Diencephalon (tissue), 2 donors: ENCODE data around the gene UPP1.

DNA sequence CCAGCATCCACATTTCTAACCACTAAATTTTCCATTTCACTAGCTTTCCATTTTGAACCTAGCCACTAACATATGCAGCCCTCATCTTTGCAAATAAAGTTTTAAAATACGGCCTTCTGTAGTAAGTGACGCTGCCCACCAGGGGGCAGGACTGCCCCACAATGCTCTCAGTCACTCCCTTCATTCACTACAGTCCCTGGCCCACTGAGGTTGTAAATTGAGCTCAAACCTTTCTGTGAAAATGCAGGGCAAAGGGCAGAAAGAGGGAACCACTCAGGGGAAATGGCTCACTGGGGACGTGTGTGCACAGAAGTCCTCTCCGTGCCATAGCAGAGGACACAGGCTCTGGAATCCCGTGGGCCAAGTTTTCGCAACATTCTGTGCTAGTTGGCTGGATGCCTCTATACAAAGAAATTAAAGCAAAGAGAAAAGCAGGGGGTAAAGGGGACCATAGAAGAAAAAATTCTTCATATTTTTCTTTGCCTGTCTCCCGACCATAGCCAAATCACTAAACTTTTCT, 315.6 kb downstream of the TNS3 start:
- RAMPAGE, long total RNA = no peak

DNA sequence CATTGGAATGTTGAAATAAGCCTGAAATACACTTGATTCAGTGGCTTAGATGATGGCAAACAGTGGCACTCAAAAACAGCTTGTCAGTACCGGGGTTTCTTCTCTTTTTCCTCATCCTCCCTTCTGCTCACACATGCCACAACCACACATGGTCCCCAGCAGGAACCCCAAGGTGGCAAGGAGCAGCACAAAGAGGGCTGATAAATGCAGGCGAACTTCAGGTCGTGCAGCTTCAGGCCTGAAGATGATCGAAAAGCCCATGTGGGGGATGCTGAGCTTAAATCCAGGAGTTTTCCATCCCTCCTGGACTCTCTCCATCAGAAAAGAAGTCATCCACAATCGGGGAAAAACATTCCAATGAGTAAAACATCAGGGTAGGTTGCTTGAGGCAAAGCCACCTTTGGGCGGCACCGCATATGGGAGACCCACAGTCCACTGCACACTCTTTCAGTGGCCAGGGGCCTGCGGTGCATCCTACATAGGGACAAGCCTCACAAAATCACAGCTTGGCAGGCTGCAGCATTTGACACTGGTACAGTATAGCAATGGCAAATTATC, 305.1 kb downstream of the TNS3 start:
- RAMPAGE, long total RNA = no peak

- RAMPAGE, long total RNA = no peak
These were observed 280.3 kb downstream of the TNS3 start for GRCh38 chr7:47301514-47302072.

GRCh38 chr7:47355649-47355955, 226.3 kb downstream of the TNS3 start:
- RAMPAGE, long total RNA = no peak

- RAMPAGE, long total RNA = no peak
These were observed 220.2 kb downstream of the TNS3 start for GRCh38 chr7:47361515-47362293.

DNA sequence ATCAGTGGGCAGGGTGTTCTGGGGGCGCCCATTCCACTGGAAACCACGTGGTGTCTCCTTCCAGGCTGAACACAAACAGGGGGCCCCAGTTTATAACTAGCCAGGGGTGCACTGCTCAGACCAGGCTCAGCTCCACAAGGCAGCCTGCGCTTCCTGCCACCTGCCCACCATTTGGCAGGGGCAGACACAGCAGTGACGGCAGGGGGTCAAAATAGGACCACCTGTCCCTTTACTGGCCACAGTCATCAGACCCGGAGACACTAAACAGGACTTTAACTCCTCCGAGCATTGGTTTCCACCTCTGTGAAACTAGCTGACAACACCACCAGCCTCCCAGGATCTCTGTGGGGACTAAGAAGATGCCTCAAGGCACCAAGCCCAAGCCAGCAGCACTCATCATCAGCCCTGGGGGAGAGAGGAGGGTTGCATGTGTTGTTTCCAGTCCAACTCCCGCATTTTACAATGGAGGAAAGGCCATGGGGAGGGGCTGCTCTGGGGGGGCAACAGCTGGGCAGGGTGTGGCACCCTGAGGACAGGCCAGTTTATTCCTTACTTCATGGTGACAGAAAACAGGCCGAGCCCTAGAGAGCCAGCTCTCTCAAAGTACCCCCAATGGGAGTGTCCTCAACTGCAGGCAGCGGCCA, 127.7 kb downstream of the TNS3 start:
- RAMPAGE, long total RNA = no peak

- RAMPAGE, long total RNA = no peak
These were observed 110.0 kb downstream of the TNS3 start for GRCh38 chr7:47471828-47472316.

DNA sequence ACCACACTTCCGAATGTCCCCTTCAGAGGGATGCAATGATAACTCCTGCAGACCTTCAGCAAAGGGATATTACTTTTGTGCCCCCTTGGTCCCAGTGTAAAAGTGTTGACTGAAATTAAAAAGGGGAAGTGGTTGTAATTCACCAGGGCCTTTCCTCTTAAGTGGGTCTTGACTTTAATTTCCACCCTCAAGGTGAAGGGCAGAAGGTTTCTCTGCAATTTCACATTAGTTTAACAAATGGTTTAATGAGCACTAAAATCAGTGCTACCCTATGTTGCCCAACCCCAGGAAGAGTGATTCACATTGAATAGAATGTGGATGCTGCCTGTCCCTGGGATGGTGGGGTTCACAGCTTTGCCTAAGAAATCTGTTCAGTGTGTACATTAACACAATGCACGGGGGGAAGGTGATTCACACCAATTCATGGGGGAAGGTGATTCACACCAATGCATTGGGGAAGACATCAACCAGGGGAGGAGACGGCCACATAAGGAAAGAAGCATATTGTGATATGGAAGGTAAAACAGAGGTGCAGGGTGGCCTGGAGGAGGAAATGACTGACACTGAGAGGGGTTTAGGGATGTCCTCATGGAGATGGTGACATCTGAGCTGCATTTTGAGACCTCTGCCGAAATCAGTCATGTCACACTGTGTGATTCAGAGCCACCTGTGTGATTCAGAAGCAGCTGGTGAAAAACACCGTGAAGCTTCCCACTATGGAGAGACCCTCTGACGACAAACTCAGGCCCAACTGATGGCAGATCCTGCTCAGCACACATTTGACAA, 19.5 kb upstream of the TNS3 start:
- RAMPAGE, long total RNA = no peak

- RAMPAGE, long total RNA = no peak
These were observed 53.3 kb upstream of the TNS3 start for GRCh38 chr7:47634955-47635952.

GRCh38 chr7:47786459-47786848, 161.8 kb downstream of the PKD1L1 start:
- RAMPAGE, long total RNA = no peak

DNA sequence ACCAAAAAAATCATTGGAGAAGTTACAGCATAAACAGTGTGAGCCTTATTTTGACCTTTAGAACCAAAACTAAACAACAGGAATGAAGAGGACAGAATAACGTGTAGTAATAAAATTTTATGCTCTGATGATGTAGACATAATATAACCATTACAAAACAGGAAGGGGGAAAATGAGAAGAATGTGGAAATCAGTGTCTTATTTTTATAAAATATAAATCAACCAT, 8.6 kb downstream of the HUS1 start:
- RAMPAGE, long total RNA = no peak

GRCh38 chr7:48088100-48088933, 748 bp upstream of the UPP1 start:
- RAMPAGE, long total RNA = no peak

- RAMPAGE, long total RNA = no peak
These were observed at the start of gene UPP1 for GRCh38 chr7:48088934-48089415. Gene UPP1 (plus strand): TSS chr7:48089265.

GRCh38 chr7:48090587-48090936, 1.5 kb downstream of the UPP1 start:
- RAMPAGE, long total RNA = no peak

DNA sequence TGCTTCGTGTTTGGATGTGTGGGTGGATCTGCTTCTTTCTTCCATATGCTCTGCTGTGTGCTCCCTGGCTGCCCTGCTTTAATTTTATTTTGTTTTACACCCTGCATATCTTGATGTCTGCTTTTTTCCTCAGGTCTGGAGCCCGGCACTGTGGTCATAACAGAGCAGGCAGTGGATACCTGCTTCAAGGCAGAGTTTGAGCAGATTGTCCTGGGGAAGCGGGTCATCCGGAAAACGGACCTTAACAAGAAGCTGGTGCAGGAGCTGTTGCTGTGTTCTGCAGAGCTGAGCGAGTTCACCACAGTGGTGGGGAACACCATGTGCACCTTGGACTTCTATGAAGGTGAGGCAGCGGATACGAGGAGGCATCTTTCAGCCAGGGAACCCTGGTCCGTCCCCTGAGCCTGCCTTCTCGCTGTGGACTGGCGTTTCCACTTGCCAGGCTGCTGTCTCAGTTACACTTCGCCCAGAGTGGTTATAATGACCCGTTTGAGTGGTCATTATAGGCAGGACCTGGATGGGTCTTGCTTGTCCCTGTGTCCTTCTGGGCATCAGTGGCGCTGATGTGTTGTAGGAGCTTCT, 17.8 kb downstream of the UPP1 start:
- RAMPAGE, long total RNA = no peak

DNA sequence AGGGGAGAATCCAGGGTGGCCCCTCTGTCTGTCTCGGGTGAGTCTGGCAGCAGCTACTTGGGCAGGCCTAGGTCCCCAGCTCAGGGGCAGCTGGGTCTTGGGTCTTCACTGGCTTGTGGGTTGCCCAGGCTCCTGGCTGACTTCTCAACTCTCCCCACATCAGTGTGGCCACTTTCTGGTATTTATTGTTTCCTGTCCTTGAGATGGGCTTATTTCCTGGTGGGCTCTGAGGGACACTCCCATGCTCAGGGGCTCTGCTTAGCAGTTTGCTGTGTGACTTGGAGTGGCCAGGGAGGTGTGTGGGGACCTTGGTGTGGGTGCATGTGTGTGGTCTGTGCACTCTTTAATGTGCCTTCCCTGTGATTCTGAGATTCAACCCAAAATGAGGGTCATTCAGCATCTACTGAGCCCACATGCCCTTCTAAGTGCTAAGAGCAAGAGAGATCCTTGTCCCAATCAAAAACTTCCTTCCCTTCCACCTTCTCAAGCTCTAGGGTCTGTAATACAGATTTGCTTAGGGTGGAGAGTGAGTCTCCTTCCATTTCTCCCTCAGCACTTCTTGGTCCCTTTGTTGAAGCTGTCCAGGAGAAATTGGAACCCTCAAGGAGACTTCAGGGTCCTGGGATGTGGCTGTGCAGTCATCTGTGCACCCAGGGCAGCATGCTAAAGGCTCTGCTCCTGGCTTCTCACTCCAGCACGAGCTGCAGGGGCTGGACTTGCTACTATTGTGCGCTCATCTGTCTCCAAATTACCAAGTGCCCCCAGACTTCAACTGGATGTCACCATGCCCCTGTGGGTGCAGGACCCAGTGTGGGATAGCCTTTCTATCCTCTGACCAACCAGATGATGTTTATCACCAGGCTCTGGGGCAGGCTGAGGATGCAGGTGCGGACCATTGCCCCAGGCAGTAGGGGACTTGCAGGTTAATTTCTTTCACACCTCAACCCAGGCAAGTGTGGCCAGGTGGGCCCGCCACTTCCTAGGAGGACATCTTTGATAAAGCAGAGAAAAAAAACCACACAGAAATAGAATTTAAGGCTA, 20.3 kb downstream of the UPP1 start:
- RAMPAGE, long total RNA = no peak

DNA sequence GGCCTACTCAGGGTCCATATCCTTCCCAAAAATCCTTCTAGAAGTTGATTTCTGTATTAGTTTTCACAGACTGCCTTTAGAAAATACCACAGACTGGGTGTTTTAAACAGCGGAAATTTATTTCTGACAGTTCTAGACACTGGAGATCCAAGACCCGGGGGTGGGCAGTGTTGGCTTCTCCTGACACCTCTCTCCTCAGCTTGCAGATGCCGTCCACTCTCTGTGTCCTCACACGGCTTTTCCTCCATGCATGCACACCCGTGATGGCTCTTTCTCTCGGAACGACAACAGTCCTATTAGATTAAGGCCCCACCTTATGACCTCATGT, 143.0 kb upstream of the VWC2 start:
- RAMPAGE, long total RNA = no peak

DNA sequence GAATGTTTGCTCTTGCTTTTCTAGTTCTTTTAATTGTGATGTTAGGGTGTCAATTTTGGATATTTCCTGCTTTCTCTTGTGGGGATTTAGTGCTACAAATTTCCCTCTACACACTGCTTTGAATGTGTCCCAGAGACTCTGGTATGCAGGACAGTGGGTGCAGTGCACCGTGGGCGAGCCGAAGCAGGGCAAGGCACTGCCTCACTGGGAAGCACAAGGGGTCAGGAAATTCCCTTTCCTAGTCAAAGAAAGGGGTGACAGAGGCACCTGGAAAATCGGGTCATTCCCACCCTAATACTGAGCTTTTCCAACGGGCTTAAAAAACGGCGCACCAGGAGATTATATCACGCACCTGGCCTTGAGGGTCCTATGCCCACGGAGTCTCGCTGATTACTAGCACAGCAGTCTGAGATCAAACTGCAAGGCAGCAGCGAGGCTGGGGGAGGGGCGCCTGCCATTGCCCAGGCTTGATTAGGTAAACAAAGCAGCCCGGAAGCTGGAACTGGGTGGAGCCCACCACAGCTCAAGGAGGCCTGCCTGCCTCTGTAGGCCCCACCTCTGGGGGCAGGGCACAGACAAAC, 107.6 kb upstream of the VWC2 start:
- RAMPAGE, long total RNA = no peak

GRCh38 chr7:50067939-50068547, 25.0 kb downstream of the ZPBP start:
- RAMPAGE, long total RNA = no peak

DNA sequence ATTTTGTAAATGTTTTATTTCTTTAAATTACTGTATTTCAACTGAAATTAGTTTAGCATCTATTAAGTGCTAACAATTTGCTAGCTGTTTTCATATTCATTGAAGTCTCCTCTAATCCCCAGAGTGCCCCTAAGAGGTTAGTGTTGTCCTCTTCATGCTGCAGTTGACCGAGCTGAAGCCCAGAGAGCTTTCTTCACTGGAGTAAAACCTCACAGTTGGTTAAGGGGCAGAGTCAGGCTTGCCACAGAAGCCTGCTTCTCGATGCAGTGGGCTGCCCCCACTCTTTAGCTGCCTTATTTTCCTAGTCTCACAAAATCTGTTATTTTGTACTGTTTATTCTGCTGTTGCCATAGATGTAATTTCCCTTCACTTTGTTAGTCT, 53.6 kb downstream of the SPATA48 start:
- RAMPAGE, long total RNA = no peak